ENCODE measurements around the gene SLC25A5.

- PRO-cap, 3 experiments = no peak in any of the 3 experiments
These were observed 7.1 kb upstream of the TRPC5OS start for GRCh38 chrX:111868835-111869280.

- PRO-cap, 3 experiments = no peak in any of the 3 experiments
These were observed 5.4 kb upstream of the TRPC5OS start for GRCh38 chrX:111870612-111870934.

GRCh38 chrX:111881622-111882115 lies 5.7 kb downstream of the TRPC5OS start:
- PRO-cap, 3 experiments = no peak in any of the 3 experiments

GRCh38 chrX:111914174-111914982 lies 38.4 kb downstream of the TRPC5OS start:
- PRO-cap, 3 experiments = no peak in any of the 3 experiments

DNA sequence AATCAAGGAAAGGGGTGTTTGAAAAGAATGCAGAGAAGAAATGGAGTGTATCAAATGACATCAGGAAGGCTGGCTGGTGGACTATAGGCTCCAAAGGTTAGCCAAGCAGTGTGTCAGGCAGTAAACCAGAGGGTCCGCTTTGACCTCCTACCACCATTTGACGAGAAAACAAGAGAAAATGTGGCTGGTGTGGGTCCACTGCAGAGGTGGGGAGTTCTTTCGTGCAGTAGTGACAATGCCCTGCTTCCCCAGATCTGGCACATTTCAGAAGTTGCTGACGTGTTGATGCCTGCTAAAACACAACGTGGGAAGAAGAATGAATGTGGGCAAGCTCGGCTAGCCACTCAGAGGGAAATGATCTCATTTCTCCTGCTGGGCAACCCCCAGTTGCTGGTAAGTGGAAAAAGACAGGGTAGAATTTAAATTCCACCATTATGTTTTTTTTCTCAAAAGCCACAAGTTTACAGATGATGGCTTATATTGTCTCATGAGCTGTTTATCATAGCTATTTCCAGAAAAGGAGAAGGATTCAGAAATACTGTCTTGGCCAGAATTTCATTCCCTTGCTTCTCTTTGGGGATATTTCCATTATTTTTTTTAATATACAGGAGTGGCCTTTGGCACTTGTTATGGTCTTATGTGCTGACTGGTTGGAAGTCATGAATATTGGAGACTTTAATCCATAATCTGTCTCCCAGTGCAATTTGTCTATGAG lies 78.0 kb downstream of the LUZP4 start:
- PRO-cap, 3 experiments = no peak in any of the 3 experiments

GRCh38 chrX:115598804-115599391 lies 37.9 kb downstream of the PLS3 start:
- PRO-cap, 3 experiments = peak in 2 of 3 experiments; most common minus-strand start chrX:115599299 (in 2)

GRCh38 chrX:115931911-115933004 lies 238.3 kb upstream of the AGTR2 start:
- PRO-cap, 3 experiments = no peak in any of the 3 experiments

DNA sequence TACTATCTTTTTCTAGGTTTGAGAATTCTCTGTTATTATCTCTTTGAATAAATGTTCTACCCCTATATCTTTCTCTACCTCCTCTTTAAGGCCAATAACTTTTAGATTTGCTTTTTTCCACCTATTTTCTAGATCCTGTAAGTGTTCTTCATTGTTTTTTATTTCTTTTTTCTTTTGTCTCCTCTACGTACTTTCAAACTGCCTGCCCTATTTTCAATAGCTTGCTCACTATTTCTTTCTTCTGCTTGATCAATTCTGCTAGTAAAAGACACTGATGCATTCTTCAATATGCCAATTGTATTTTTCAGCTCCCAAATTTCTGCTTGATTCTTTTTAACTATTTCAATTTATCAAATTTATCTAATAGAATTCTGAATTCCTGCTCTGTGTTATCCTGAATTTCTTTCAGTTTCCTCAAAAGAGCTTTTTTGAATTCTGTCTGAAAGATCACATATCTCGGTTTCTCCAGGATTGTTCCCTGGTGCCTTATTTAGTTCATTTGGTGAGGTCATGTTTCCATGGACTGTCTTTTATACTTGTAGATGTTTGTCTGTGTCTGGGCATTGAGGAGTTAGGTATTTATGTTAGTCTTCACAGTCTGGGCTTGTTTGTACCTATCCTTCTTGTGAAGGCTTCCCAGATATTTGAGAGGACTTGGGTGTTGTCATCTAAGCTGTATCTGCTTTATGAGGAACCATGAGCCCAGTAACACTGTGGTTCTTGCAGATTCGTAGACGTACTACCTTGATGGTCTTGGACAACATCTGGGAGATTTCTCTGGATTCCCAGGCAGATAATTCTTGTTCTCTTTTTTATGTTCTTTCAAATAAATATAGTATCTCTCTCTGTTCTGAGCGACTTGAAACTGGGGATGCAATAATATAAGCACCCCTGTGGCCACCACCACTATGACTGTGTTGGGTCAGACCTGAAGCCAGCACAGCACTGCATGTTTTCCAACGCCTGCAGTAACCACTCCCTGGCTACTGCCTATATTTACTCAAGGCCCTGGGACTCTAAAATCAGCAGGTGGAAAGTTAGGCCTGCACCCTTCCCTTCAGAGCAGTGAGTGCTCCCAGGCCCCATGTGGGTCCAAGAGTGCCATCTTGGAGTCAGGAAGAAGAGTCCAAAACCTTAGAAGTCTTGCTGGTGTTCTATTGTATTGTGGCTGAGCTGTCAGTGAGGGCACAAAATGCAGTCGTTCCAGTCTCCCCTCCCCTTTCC lies 236.2 kb upstream of the AGTR2 start:
- PRO-cap, 3 experiments = no peak in any of the 3 experiments

GRCh38 chrX:115940669-115941110 lies 229.9 kb upstream of the AGTR2 start:
- PRO-cap, 3 experiments = peak in 1 of 3 experiments; most common minus-strand start chrX:115940910 (in 1)

GRCh38 chrX:115960586-115961302 lies 209.8 kb upstream of the AGTR2 start:
- PRO-cap, 3 experiments = no peak in any of the 3 experiments

DNA sequence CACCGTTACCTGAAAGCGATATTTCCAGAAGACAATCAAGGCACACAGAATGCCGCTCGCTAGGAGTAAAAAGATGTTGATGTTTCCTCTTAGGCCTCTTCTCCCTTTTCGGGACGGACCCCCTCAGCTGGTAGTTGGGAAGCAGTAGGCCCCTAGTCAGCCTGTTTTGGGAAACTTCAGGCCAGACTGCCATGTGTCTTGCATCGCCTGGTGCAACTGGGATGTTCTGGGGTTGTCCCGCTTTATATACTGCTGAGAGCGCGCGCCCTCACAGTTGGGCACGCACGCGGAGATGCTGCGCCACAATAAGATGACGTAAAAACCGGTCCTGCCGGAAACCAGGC lies 231.2 kb upstream of the CT83 start:
- PRO-cap, 3 experiments = no peak in any of the 3 experiments

DNA sequence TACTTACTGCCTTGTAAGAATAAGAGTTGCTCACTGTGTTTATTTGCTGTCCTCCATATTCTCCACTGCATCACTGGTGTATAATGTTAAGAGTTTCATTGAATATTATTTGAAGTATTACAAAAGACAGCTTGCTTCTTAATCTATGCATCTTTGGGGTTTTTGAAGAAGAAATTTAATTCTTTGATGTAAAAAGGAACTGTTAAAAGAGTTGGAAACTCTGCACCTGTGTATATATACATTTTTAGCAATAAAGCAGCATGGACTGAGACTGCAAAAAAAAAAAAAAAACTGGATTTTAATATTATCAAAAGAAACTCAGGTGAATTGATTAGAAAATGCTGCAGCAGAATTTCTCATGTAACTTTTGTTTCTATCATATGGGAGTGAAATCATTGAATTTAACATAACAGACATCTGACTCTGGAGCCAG lies 538.8 kb upstream of the CT83 start:
- PRO-cap, 3 experiments = peak in 1 of 3 experiments; most common minus-strand start position 285 of the sequence (in 1)

DNA sequence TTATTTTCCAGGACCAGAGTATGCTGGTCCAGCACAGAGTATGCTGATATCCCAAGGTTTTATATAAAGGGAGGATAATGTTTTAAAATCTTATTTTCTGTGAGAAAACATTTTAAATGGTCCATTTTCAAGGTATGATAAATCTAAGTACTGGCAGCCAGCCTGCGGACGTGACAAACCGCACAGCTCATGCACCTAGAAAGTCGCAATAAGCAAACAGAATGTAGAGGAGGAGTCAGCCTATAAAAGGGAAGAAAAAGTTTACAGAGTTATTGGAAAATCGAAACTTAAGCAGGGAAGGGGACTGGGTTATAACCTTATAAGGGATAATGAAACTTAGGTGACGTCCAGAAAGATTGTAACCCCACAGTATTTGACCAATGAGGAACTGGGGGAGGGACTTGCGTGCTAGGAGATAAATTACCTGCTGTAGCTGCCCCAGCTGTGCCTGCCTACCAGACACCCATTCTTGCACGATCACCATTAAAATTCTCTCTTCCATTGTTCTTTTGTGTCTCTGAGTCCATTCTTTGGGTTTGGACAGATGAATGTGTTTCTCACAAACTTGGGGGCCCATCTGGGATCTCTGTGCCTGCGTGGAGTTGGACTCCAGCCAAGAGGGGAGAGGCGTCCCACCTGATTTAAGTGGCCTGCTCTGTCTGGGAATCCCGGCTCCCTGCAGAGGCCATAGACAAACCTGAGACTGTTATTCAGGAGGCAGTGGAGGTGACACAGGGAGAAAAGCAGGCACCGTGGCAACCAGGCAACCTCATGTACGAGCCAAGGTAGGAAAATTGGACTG lies 61.0 kb downstream of the ZCCHC12 start:
- PRO-cap, 3 experiments = no peak in any of the 3 experiments

- PRO-cap, 3 experiments = no peak in any of the 3 experiments
These were observed 17.9 kb downstream of the LONRF3 start for GRCh38 chrX:118992005-118993124.

GRCh38 chrX:119273199-119274065 lies 37.3 kb downstream of the PGRMC1 start:
- PRO-cap, 3 experiments = no peak in any of the 3 experiments

GRCh38 chrX:119386703-119387083 lies 12.4 kb upstream of the SLC25A43 start:
- PRO-cap, 3 experiments = no peak in any of the 3 experiments

- PRO-cap, 3 experiments = no peak in any of the 3 experiments
These were observed 27.1 kb upstream of the SLC25A5 start for GRCh38 chrX:119441170-119441610.

DNA sequence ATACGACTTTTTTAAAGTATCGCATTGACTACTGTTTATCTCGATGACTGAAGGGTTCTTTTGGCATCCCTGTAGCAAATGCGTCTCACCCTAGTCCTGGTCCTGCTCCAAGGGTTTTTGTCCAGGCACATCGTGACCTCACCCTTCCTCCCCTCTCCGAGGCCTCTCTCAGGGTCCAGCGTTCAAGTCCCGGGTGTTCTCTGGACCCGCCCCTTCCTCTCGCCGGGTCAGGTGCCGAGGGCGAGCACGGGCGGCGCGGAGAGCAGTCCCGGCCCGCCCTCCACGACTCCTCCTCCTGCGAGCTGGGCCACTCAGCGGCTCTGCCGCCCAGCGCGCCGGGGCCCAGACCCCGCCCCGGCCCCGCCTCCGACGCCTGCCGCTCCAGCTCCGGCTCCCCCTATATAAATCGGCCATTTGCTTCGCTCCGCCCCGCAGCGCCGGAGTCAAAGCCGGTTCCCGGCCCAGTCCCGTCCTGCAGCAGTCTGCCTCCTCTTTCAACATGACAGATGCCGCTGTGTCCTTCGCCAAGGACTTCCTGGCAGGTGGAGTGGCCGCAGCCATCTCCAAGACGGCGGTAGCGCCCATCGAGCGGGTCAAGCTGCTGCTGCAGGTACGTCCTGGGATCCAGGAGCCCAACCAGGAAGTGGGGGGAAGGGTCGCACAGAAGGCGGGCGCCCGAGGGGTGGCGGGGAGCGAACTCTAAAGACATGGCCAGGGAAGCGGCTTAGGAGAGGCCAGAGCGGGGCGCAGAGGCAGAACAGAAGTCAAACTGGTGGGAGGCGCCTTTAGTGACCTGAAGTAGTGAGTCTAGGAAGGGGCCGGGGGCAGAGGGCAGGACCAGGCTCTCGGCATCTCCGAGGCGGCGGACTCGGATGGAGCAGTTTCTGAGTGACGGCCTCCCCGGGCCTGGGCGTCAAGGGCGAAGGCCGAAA lies at the start of gene SLC25A5:
SLC25A5 (plus strand) TSS at position 428 of the 932 bp plus-strand sequence.
- PRO-cap, 3 experiments = peak in 3 of 3 experiments; most common plus-strand start position 429 of the sequence (in 3); most common minus-strand start position 233 of the sequence (in 2)

- PRO-cap, 3 experiments = no peak in any of the 3 experiments
These were observed 18.6 kb downstream of the SLC25A5 start for GRCh38 chrX:119486651-119487357.

- PRO-cap, 3 experiments = peak in 1 of 3 experiments; most common plus-strand start chrX:119606857 (in 1); most common minus-strand start chrX:119606825 (in 1)
These were observed 32.3 kb downstream of the UBE2A start for GRCh38 chrX:119606698-119606951.